Osteocyte (in vitro differentiated cells): Measurements from ENCODE around the genes CSTF1 and RBM38.

DNA sequence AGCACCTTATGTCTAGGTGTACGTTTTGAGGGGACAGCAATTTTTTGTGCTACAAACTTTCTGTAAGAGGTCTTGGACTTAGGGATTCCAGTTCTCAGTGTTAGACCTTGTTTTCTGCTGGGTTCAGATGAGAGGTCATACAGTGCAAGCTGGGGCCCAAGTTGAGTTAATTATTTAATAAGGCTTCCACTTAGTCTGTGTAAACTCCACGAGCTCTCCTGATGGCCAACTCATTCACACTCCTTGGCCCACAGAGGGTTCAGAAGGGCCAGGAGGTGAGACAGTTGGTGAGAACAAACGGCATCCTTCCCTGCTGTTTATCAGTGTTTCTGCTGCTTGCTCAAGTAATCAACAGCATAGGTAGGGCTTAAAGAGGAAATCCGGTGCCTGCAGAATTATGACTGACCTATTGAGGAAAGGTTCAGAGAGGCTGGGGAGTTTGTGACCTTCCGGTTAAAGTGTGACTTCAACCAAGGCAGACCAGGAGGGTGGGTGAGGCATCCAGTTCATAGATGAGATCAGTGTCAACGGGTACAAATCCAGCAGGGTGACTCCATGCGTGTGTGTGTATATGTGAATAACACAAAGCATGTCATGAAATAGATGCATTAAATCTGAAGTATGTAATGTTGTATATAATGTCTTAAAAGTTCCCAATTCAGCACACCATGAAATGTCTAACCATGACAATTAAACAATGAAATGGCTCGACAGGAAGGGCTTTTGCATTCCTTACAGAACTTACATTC is 37.3 kb upstream of the BCAS1 start:
- PRO-cap, result no peak

GRCh38 chr20:54268444-54268643 is 60.5 kb downstream of the PFDN4 start:
- PRO-cap, result no peak

- PRO-cap, result no peak
Observed at GRCh38 chr20:56367712-56368926, 9.3 kb downstream of the FAM210B start.

GRCh38 chr20:56392336-56392843 is at the start of gene CSTF1:
Gene CSTF1 (plus strand): TSS chr20:56392645.
- PRO-cap, result bidirectional peak, plus-strand start at chr20:56392371, minus-strand start at chr20:56392204; bidirectional peak, plus-strand start at chr20:56392677, minus-strand start at chr20:56392659

DNA sequence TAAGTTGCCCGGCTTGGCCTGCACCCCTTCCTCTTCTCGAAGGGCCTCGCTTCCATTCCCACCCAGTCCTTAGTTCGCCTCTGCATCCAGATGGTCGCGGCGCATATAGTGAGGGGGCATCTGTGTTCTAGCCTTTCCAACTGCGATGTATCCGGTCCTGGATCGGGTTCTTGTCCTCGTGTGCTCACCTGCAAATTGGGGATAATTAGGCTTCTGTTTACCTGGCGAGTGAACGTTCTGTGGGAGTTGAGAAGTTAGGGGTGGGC is 332 bp downstream of the CSTF1 start:
- PRO-cap, result no peak

GRCh38 chr20:56417835-56418930 is 6.1 kb downstream of the CASS4 start:
- PRO-cap, result no peak

DNA sequence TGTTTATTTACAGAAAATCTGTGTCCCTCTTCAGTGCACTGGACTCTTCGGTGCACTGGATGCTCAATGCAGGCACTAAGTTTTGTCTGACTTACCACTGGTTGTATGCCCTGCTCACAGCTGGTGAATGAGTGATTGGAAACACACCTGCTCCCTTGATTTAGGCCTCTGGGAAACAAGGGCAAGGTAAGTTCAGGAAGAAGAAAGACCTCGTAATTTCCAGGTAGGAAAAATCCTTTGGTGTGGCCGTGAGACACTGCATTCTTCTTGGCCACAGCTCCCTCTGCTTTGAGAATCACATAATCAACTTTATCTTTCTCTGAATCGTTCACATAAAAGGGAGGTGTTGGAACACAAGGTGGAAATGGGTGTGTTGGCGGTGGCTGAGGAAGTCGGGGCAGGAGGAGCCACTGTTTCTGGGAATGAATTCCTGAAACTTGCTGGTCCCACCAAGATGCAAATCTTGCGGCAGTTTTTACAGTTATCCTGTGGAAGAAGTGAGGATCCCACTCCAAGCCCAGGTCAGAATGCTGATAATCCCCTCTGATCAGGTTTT is 25.9 kb downstream of the FAM209B start:
- PRO-cap, result no peak

GRCh38 chr20:56629847-56630843 is 1.0 kb downstream of the TFAP2C start:
- PRO-cap, result bidirectional peak, plus-strand start at chr20:56630398, minus-strand start at chr20:56630176

GRCh38 chr20:56987916-56988839 is 278.3 kb downstream of the BMP7 start:
- PRO-cap, result no peak

GRCh38 chr20:57162195-57162688 is 104.2 kb downstream of the BMP7 start:
- PRO-cap, result no peak

DNA sequence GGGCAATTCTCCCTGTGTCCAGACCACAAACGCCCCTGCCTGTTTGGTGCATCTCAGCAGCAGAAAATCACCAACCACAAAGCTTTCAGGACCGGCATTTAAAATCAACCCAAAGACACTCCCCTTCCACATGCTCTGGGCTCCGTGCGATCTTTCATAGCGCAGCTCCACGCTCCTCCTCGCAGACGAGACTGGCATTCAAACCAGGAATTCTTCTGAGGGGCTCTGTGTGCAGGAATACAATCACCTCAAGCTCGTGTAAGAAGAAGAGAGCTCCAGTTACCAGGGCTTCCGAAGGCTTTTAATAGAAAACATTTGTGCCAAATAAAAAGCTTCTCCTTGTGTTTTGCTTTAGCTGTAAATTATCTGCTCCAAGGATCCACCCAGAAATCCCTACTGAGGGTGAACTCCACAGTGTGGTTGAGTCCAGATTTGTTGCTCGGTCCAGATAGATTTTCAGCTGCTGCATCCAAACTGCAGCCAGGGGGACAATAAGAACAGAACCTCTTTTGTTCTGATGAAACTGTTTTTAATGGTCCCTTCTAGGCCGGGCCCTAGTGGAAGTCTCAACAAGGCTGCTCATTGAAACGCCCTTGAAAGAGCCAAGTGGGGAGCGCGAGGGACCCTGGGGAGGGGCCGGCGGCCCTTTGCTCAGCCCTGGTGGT is 16.4 kb upstream of the BMP7 start:
- PRO-cap, result no peak

DNA sequence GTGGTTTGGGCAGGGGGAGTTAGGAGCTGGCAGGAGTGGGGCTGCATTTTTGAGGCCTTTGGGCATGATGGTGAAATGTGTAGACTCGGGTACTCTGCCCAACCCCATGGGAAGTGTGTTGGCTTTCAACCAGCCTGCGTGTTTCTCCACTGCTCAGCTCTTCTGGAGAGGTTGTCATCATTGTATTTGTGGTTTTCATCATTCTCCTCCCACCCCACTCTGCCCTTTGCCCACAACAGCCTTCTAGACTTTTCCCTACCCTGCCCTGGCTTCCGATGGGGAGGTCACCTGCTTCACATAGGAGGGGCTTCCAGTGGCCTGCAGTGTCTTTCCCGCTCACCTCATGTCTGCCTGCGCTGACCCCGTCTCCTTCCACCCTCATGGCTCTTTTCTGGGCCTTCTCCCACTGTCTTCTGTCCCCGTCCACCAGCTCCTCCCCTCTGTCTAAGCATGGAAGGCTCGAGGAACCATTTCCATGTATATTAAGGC is 16.0 kb upstream of the RBM38 start:
- PRO-cap, result no peak

- PRO-cap, result no peak
Observed at GRCh38 chr20:57375647-57375951, 15.6 kb upstream of the RBM38 start.

DNA sequence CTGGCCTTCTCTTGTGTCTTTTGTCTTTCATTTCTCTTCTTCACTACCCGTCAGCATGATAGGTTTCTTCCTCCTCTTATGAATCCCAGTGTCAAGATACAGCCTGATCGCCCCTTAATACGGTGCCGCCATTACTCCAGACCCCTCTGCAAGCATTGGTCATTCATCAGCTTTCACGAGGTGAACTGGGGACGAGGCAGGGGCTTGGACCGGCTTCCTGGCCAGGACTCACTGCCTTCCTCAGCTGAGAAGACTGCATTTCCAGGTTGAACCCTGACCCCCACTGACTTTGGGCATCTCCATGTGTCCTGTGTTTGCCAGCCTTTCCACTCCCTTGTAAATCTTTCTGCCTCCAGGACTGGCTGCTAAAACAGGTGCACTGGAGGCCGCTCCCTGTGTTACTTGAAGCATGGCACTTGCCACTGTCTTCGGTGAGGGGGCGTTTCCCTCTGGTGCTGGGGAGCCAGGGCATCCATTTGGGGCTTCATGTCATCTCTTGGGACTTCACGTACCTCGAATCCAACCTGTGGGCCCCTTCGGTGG is 6.8 kb upstream of the RBM38 start:
- PRO-cap, result no peak

- PRO-cap, result no peak
Observed at GRCh38 chr20:57385027-57385491, 6.1 kb upstream of the RBM38 start.

GRCh38 chr20:57391047-57391598 is at the start of gene RBM38:
Gene RBM38 (plus strand): TSS chr20:57391396.
- PRO-cap, result bidirectional peak, plus-strand start at chr20:57391398, minus-strand start at chr20:57391220

- PRO-cap, result no peak
Observed at GRCh38 chr20:57392255-57393471, 1.5 kb downstream of the RBM38 start.

DNA sequence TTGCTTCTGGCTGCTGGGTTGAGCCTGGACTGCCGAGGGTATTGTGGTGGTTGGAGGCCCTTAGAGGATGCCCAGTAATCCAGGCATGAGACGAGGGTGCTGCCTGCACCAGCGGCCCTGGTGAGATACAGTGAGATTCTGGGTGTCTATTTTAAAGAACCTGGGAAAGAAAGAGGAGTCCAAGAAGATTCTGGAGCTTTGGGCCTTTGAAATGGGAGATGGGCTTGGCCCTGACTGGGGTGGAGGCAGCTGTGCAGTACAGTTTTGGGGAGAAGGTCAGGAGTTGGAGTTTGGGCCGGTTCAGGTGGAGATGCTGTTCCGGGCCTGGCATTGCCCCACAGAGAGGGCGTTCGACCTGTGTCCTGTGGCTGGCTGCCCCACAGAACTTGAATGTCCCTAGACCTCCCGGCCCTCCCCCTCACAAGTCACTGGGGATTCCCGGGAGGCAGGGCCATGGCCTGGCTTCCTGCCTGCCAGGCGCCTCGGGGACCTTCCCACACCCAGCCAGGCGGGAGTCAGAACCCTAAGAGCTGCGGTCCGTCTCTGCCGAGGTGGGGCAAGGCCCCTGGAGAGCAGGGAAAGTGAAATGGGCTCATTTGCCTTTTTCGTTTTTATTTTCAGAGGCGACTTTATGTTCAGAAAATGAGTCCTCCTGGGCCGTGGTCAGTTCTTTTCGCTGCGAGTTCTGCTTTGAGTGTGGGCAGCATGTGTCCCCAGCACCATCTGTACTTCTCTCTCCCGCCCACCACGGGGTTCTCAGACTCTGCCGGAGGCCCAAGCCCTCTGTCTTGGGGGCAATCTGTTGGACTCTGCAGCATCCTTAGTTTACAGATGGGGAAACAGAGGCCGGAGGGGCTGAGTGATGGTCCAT is 8.3 kb downstream of the RBM38 start:
- PRO-cap, result no peak

DNA sequence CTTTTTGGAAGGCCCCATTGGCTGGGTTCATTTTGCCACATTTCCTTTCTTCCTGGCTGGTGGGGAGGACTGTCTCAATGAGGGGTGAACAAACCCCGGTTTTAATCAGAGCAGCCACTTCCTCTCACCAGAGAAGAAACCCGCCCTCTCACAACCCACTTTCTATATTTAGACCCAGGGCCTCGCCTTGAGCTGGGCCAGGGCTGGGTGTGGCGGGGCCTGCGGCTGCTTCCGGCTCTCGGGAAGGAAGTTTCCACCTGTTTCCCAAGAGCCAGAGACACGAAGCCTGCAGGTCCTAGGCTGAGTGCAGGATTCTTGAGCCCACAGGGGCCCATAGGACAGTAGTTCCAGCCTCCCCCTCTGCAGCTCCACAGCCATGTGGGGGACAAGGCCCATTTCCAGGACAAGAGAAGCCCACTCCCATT is 41.8 kb downstream of the RBM38 start:
- PRO-cap, result no peak

DNA sequence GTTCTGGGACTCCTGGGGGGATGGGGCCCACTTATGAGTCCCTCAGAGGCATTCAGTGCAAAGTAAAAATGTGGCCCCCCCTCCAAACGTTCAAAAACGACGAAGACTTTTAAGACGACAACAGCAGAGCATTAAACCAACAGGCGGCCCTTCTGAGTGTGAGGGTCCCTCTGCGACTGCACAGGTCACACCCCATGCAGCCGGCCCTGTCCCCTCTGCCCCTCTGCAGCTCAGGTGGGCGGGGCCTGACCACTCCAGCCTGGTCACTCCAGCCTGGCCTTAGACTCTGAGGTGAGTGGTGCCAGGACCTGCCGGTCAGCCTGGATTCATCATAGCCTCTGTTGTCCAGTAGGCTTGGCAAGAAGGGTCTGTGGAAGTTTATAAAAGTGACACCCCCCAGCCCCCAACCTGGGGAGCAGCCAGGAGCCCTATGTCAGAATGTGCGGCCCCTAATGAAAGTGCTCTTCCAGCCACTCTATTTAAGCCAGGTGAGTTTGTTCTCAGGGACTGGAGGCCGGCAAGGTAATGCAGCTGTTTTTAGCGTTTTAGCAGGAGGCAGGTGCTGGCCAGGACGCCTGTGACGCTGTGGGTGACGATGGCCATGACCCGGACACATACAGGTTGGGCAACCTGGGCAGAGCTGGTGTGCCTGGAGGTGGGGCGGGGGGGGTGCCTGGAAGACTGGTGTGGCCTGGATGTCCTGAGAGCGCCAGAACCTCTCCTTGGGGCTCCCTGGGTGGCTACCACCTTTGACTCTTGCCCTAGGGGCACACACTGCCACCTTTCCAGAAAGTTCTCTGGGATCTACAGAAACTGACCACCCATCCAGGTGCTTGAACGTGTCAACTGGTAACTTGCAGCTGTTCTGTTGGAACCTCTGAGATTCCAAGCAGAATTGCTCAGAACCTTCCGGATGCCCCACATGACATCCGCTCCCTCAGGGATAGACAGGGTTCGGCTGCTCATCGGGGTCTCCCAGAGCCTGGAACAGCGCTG is 51.6 kb downstream of the RBM38 start:
- PRO-cap, result no peak